Mucosa of descending colon (tissue), 1 donor: ENCODE measurements around the gene HHAT.

- PRO-cap: bidirectional peak, plus-strand start at chr1:210328879, minus-strand start at chr1:210328854; bidirectional peak, plus-strand start at chr1:210329250, minus-strand start at chr1:210329219
Measured at GRCh38 chr1:210328474-210329683, at the start of gene HHAT. TSS of gene HHAT (plus strand) at chr1:210328902.

DNA sequence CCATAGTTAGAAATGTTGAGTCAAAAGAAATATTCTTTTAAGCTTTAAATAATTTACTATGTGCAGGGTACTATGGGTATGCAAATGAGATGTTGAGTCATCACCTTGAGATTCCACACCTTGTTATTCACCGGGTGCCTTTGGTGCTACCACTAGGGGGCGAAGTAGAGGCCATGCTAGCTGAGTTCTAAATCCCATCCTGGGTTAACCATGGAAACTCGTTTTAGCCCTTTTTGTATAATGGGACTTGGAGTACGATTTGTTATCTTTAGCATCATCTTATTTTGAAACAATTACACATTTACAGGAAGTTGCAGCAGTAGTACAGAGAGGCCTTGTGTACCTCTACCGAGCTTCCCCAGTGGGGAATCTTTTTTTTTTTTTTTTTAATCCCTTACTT lies 45.7 kb downstream of the HHAT start:
- PRO-cap: no peak

GRCh38 chr1:211335572-211336194 lies 9.1 kb downstream of the TRAF5 start:
- PRO-cap: bidirectional peak, plus-strand start at chr1:211336073, minus-strand start at chr1:211335977

DNA sequence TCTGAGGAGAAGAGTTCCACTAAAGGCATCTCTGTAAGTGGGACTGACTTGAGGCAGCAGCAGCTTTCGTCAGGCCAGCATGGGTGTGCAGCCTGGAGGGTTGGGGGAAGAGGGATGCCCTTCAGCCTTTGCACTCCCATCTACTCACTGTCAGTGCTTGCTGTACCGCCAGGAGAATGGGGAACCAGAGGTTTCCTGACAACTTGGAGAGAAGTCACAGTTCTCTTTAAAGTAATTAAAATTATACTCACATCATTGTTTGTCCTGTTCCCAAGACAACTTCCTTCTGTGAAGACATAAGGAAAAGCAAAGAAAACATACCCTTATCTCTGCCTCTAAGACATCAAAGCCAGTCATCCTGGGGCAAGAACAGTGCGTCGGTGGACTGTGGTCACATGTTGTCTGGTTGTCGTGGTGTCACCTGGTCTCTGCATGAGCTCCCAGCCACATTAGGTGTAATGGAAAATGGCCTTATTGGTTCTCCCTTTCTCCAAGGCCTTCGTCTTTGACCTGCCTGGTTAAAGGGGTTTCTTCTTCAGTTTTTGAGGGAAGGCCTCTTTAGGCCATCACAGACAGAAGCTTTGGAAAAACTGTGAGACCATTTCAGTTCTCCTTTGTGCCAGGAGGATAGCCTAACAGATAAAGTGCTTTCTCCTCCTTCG lies 17.6 kb downstream of the TRAF5 start:
- PRO-cap: no peak

DNA sequence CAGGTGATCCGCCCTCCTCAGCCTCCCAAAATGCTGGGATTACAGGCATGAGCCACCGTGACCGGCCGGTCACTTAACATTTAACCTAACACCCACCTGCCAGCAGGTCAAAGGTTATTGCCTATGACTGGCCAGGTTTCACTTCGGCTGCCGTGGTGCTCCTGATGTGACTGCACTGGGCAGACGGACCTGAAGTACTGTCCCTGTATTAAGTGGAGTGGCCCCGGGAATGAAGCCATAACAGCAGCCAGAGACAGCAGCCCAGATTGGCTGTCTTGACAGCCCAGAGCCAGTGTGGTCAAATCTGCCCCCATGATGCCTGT lies 24.4 kb upstream of the RD3 start:
- PRO-cap: no peak

- PRO-cap: no peak
Measured at GRCh38 chr1:211548538-211549518, 30.1 kb downstream of the SLC30A1 start.

DNA sequence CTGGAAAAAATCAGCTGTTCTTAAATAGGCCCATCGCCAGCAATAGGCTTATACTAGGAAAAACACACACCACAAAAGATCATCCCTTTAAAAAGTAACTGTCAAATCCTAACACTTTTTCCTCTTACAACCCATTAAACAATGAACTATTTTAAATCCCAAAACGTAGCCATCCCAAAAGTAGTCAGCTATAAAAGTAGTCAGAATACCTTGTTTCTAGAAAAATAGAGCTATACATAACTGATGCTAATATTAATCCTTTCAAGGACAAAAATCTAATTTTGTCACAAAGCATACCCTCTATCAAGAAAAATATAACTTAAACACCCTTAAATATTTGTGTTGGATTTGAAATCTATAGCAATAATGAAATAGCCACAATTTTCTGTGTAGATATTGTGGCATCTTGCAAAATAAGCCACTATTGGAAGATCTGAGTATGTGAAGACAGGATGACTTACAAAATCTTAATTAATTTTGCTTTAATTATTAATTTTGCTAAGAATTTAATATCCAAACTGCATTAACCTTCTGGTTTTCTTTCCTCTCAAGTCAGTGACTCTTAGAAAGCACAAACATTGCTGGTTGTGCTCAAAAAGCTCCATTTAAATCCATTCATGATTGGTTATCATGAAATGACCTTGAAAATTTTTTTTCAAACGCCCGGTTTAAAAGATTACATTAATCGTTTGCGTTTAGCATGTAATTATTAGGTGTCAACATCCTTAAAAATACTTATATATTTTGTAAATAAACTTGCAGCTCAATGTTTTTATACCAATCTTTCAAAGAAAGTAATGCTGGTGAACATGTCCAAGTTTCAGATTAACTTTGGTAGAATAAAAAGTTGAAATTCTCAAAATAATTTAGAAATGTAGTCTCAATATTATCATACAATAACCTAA lies 4.9 kb downstream of the SLC30A1 start:
- PRO-cap: no peak

DNA sequence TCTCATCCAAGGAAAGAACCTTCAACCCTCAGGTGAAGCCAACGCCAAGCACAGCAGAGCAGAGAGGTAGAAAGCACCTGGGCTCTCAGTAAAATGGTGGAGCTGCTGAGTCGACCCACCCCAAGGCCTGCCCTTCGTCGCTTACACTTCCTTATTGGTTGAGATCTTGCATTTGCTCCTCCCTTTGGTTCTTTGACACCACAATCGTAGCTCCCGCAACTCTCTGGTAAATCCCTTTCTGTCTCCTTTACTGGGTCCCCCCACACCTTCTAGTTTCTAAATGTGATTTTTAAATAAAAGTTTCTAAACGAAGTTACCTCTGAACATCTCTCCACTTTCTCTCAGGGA lies 27.5 kb upstream of the SLC30A1 start:
- PRO-cap: bidirectional peak, plus-strand start at position 195 of the sequence, minus-strand start at position 95 of the sequence

DNA sequence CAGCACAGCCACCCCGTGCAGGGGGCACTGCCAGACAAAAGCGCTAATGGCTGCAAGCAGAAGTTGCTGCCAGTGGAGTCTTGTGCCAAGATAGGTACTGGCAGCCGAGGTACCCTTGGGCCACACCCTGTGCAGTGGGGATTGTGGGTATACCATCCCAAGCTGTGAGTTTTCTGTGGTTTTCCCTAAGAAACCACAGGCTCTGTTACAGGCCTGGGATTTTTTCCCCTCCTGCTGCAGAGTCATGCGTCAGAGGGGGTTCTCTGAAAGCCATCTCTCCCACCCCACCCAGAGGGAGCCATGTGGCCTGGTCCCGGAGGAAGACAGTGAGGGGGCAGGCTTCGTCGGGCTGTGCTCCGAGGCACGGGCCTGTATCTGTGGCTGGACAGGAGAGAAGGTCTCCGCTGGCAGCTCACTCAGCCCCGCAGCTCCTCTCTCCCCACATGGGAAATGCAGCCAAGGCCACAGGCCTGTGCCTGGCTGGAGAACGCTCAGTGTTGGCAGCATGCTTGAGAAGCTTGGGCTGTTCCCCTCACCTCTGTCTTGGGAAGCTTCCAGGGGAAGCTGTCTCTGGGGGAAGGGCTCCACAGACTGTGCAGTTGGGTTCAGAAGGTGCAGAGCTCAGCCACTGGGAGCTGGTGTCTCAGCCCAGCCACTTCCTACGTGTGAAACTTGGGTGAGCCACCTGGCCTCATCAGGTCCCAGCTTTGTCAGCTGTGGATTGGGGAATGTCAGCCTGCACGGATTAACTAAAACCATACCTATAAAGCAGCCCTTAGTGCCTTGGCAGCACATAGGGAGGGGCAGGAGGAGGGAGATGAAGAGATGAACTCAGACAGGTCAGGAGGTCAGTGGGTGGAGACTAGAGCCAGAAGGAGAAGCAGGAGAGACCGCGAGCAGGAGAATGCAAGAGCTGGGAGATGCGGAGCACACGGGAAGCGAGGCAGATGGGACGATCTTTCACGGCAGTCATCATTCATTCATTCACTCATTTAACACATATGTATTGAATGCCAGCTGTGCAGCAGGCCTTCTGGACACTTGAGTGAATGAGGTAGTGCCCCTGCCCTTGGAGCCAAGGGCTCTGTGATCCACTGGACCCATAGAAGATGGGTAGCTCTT lies 42.2 kb downstream of the NEK2 start:
- PRO-cap: no peak

GRCh38 chr1:211903842-211904421 lies 73.4 kb upstream of the LPGAT1 start:
- PRO-cap: unidirectional peak, minus-strand start at chr1:211903959; unidirectional peak, minus-strand start at chr1:211904058

- PRO-cap: no peak
Measured at GRCh38 chr1:211908955-211909290, 78.4 kb upstream of the LPGAT1 start.

DNA sequence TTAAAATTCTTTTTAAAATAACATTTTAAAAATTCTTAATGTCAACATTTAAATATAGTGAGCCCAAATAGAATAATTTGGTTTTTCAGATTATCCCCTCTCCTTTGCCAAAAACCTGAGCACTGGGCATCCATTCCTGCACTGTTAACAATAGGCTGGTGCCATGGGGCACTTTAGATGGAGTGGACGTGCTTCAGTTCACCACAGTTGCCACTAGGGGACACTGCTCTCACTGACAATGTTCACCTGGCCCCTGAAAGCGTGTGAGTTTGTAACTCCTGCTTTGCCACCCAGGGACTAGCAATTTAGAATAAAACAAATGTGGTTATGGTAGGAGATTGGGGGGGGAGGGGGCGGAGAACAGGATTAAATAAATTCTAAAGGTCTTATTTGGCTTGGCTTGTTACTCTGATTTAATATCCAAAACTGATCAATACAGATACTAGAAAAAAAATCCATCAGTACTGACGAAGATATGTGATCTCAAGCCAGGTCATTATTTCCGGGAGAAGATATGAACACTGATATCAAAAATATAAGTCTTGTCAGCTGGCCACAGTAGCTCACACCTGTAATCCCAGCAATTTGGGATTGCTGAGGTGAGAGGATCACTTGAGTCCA lies 23.3 kb downstream of the INTS7 start:
- PRO-cap: no peak

GRCh38 chr1:212074162-212074796 lies 38.7 kb downstream of the DTL start:
- PRO-cap: no peak

DNA sequence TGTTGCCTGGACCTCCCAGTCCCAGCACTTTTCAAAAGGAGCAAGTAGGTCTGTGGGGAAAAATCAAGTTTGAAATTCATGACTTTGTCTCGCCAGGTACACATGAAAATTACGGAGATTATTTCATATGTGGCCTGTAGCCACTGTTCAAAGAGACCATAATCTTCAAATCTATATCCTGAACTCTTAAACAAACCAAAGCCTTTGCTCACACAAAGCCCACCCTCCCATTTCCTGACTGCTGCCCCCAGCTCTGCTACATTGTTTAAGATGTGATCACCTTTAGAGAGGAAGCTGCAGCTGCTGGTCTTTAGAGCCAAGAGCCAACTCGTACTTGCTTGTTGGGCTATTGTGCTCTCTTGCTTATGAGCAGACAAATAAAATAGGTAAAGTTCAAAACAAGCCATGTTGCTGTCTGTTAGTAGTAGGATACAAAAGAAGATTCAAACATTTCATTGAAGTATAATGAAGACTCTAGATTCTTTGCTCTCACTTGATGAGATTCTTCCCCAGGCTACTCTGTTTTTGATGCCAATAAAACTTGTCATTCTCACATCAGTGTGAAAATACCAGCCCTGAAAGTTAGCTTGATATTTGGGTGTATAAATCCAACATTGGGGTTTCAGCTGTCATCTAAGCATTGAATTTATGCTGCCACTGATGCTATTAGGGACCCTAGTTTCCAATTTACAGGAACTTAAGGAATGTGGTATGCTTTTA lies 72.0 kb downstream of the DTL start:
- PRO-cap: no peak

GRCh38 chr1:212189259-212189913 lies 95.8 kb upstream of the PPP2R5A start:
- PRO-cap: no peak

- PRO-cap: no peak
Measured at GRCh38 chr1:212284342-212284555, 961 bp upstream of the PPP2R5A start.

DNA sequence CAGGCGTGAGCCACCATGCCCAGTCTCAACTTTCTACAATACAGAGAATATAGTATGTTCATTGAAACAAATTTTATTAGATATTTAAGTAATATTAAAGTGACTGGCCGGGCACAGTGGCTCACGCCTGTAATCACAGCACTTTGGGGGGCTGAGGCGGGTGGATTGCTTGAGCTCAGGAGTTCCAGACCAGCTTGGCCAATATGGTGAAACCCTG lies 51.5 kb downstream of the PACC1 start:
- PRO-cap: no peak

DNA sequence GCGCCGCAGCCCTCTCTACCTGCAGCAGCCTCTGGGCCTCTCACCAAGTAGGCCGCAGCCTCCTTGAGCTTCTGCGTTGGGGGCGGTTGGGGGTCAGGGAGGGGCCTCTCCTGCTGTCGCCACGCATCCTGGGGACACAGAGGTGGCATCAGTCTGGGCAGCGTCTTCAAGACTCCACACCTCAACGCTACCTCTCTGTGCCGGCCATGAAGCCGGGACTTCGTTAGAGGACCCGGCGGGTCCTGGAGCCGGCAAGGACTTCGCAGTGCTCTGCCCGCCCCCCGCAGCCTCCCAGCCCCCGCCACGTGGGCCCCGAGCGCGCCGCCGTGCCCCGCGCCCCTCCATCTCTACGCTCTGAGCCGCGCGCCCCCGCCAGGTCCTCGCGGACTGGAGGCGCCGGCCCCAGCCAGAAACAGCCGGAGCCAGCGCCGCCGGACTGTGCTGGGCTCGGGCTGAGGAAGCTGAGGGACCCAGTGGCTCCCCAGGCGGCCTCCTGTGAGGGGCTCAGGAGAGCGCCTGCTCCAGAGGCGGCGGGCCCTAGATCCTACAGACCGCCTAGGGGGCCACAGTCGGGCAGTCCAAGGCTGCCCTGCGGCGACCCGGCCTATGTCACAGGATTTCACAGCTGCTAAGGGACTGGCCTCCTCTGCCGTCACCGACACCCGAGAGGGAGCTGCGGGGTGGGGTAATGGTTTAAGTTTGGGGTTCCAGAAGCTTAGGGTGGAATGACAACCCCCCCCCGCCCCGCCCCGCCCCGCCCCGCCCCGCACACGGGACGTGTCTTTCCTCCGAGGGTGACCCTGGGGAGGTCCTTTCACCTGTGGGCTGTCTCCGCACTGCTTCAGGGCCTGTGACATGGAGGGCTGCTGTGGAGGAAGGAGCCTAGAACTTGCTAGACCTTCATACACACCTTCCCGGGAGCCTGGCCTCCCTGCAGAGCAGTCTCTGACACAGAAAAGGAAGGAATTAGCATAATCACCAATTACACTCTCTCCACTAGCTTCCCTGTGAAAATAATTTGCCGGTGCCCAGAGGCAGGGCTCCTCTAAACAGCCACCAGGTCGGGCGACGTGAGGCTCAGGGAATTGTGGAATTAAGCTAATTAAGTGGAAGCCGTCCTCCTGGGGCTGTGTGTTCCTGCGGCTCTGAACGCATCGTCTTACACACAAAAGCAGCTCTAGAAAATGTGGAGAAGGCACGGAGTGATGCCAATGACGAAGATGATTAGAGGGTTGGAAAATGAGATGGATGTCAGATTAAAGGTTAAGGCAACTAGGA lies 82.2 kb downstream of the NENF start:
- PRO-cap: no peak

DNA sequence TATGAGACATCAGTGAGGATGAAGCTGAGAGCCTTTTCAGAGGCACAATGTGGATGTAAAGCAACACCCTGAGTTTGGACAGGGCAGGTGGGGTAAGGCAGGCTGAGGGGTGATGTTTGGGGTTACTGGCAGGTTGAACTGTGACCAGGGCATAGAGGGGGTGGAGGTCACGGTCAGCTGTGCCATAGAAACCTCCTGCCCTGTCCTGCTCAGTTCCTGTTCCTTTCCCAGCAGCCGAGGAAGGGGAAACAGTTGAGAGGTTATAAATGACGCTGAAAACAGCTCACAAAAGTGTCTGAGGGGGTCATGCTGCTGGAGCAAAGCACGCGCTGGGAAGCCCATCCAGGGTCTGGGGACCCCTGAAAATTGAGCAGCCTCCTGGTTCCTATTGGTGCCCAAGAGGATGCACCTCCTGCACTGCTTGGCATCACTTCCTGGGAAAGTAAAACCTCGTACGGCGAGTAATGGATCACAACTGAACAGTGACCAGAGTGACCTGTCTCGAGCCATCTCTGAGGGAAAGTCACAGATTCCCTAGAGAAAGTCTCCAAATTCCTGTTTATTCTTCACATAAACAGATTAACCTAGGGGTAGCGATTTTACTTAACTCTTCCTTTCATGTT lies 42.0 kb upstream of the ATF3 start:
- PRO-cap: unidirectional peak, plus-strand start at position 251 of the sequence; unidirectional peak, plus-strand start at position 288 of the sequence; bidirectional peak, plus-strand start at position 453 of the sequence, minus-strand start at position 436 of the sequence

DNA sequence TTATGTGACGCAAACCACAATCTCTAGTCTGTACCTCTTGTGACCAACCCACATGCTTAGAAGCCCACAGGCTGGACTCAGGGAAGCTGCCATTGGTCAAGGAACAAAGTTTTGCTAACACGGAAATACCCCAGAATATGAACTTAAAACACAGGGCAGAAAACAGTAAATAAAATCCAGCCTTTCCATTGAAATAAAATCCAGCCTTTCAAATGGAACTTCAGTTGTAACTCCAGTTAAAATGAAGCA lies 21.2 kb upstream of the ATF3 start:
- PRO-cap: no peak